SK-MEL-5 (cell line): ENCODE data around the genes KCNA4 and CCDC73.

DNA sequence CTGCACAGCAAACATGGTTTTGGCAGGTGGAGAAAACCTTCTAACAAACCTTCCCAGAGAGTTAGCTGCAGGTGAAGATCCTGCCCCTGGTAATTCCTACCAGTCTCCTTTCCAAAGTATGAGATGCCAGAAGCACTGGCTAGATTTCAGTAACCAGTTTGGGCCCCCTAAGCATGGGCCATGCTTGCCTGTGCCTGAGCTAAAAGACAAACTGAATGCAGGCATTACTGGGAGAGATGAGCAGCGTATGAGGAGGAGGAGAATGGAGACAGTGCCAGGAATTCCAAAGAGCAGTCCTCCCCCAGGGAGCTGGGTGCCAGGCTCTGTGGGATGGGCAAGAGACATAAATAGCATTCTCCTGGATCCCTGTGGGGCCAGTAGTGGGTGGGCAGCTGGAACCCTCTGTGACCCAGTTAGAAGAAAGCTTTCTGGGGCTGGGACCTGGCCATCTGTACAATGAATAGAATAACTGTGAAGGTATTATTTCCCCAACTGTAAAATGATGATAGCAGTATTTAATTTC is 235.6 kb downstream of the KCNA4 start:
RAMPAGE:
- cytosol, long total RNA: no peak
- long total RNA: no peak
- nucleus, long total RNA: no peak

DNA sequence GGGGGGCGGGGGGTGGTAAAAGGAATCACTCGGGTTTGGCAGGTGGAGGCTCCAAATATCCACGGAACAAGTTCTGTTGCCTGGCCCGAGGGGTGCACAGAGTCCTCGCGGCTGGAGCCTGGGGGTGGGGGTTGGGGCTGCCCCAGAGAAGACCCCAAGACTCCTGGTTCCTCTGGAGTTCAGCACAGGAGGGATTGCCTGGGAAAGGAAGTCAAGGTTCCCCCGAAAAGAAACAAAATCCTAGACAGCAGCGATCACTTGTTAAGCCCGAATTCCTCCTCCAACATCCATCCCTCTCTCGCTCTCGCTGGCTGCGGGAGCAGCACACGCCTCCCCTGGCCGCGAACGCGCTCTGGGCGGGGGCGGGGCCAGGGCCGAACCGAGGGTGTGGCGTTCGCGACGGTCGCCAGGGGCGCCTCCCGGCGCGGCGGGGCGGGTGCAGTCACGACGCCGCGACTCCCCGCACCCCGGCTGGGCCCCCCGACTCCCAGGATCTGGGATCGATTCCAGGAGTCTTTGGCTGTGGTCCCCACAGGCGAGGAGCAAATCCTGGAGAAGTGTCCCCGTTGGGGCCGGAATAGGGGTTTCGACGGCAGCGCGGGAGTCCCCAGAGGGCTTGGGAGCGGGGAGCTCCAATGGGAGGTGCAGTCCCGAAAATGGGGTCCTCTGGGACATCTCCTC is at the start of gene KCNA4:
Gene KCNA4 (minus strand): TSS at position 354 of the 681 bp plus-strand sequence.
RAMPAGE:
- cytosol, long total RNA: no peak
- long total RNA: no peak
- nucleus, long total RNA: no peak

DNA sequence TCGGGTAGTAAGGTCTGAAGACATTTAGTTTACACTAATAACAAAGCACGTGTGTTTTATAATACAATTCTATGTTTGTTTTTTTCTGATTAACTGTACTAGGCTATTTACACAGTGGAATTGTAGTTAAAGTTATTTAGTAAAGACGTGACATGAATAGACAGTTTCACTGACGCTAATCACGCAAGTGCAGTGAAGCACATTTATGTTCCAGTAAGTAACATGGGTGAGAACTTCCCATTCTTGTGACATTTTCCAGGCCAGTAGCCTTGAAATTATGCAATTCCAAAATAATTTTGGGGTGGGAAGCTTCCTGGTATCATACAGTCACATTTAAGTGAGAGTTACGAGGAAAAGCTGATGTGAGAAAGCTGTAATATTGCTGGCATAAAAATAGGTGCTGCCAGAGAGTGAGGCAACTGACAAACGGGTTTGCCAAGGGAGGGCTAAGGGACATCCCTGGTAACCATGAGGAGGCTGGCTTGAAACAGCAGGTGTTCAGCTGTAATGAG is 378.8 kb downstream of the DCDC1 start:
RAMPAGE:
- cytosol, long total RNA: no peak
- long total RNA: no peak
- nucleus, long total RNA: no peak

DNA sequence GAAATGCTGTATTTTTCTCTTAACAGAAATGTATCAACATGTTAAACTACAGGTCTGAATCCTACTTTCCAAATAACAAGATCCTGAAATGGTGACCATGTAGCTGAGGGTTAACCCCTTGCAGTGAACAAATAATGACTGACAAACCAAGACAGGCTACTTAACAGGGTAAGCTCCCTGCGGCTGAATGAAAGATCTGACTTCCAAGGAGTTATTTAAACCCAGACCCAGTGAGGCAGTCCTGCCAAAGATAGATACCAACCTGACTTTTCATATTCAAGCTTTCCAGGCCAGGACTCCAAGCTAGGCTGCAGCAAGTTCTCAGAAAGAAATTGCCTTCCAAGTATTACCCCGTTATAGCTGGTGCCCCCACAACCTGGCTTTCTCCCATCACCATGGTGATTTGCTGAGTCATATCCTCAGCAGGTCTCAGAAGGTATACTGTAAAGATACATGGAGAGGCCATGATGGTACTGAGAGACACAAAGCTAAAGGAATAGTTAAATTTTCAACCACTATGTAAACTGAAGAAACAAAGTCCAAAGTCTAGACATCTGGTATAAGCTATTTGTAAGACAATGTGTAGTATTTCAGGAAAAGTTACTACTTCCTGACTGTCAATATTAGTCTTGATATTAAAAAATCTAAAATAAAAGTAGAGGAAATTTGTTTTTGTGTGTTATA is 377.2 kb downstream of the DCDC1 start:
RAMPAGE:
- cytosol, long total RNA: no peak
- long total RNA: no peak
- nucleus, long total RNA: no peak

DNA sequence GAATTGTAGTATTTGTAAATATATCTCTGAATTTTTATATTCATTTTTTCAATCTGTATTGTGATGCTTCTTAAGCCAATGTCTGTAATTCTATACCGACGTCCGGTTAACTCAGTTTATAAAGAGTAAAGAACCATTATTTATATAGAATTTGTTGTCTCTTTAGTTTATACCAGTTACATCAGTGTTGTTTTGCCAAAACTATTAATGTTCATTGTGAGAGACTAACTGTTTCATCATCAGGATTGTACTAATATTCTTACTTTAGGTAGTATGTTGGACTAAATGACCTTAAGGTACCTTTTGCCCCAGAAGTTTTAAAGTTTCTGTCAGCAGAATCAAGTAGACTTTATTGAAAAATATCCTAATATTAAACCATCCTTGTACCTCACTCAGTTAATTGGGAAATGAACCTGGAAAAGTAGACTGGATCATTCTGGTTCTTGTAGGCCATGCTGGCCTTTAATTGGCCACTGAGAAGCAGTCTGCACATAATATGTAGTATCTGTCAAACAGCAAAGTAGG is 2.5 kb downstream of the DNAJC24 start:
RAMPAGE:
- cytosol, long total RNA: no peak
- long total RNA: no peak
- nucleus, long total RNA: no peak

GRCh38 chr11:31438948-31439801 is 69.5 kb downstream of the DNAJC24 start:
RAMPAGE:
- cytosol, long total RNA: no peak
- long total RNA: no peak
- nucleus, long total RNA: no peak

DNA sequence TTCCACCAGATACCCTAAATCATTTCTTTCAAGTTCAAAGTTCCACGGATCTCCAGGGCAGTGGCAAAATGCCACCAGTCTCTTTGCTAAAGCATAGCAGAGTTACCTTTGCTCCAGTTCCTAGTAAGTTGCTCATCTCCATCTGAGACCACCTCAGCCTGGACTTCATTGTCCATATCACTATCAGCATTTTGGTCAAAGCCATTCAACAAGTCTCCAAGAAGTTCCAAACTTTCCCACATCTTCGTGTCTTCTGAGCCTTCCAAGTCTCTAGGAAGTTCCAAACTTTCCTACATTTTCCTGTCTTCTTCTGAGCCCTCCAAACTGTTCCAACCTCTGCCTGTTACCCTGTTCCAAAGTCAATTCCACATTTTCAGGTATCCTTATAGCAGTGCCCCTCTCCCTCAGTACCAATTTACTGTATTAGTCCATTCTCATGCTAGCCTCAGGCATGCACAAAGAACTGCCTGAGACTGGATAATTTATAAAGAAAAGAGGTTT is 14.4 kb downstream of the IMMP1L start:
RAMPAGE:
- cytosol, long total RNA: no peak
- long total RNA: no peak
- nucleus, long total RNA: no peak

DNA sequence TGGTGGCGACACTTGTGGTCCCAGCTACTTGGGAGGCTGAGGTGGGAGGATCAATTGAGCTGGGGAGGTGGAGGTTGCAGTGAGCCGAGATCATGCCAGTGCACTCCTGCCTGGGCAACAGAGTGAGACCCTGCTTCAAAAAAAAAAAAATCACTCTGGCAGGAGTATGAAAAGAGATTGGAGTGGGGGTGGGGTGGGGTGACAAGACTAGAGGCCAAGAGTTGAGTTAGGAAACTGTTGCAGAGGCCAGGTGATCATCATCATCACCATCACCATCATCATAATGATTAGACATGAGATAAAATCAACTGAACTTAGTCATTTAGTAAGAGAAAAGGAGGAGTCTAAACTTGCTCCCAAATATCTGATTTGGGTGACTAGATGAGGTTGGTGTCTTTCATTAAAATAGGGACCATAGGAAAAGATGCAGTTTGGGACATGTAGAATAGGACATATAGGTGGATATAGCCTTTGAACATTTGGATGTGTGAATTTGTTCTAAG is 124.3 kb downstream of the PAX6 start:
RAMPAGE:
- cytosol, long total RNA: no peak
- long total RNA: no peak
- nucleus, long total RNA: no peak

DNA sequence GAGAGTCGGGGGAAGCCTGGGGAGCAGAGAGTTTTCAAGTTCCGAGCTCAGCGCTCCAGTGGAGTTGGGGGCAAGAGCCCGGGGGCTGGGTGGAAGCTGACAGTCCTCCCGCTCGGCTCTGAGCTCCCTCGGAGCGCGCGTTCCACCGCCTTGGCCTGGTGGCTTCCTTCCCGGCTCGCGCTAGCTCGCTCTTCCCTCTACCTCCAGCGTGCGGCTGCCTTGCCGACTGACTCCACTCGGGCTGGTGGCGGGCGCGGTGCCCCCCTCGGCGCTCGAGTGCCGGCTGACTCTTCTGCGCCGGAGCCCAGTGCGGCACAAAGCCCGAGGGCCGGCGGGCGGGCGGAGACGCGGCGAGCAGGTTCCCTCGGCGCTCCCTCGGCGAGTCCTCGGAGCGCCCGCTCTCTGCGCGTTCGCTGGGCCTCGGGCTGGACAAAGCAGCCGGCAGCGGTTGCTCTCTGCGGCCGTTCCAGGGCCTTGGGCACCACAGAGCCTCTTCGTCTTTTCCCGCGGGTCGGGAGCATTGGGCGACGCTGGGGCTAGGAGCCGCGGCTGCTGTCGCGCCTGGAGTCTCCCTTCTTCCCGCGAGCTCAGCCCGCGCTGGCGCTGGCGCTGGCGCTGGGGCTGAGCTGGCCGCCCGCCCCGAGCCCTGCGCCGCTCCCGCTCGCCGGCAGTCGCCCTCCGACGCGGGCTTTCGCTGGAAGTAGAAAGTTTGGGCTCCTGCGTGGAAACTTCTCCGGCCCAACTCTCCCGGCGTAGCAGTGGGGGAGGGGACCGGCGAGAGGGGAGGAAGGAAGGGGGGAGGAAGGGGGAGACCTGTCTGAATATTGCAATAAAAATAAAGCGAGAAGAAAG is 932 bp downstream of the PAX6 start:
RAMPAGE:
- cytosol, long total RNA: no peak
- long total RNA: no peak
- nucleus, long total RNA: no peak

DNA sequence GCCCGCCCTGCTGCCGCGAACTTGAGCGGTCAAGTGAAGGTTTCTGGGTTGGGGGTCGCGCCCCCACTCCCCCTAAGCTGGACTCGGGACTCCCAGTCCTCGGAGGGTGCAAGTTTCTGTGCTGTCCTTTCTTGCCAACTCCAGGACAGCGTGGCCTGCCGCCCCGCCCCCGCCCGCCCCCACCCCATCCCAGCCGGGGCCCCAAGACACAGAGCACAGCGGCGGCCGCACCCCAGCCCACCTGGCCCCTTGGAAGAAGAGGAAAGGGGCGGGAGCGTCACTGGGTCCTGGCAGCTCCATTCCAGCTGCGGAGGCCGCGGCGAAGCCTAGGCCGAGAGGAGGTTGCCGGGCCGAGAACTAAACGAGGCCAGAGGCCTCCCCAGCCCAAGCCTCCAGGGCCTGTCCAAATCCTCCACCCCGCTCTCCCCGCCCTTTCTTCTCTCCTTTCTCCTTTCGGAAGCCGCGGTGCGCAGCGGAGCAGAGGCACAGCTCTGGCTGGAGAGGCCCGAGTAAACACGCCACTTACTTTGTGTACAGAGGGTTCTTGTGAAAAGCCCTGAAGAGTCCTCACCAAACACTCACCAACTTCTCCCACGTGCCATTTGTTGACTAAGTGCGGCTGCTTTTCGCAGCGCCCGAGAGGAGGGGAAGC is 571 bp upstream of the PAX6 start:
RAMPAGE:
- cytosol, long total RNA: no peak
- long total RNA: no peak
- nucleus, long total RNA: no peak

DNA sequence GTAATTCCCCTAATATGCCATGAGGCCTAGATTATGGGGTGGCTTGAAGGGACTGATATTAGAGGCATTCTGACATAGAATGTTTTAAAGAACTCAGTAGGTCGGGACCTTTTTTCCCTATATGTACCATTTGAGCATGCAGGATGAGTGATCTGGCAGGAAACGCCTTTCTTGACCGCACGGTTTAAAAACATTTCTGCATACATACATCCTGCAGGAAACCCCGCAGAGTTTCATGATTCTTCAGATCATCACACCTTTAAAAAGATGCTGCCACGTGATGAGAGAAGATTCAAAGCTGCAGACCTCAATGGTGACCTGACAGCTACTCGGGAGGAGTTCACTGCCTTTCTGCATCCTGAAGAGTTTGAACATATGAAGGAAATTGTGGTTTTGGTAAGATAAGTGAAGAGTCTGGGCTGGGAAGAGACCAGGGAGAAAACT is 7.3 kb downstream of the RCN1 start:
RAMPAGE:
- cytosol, long total RNA: no peak
- long total RNA: no peak
- nucleus, long total RNA: no peak

DNA sequence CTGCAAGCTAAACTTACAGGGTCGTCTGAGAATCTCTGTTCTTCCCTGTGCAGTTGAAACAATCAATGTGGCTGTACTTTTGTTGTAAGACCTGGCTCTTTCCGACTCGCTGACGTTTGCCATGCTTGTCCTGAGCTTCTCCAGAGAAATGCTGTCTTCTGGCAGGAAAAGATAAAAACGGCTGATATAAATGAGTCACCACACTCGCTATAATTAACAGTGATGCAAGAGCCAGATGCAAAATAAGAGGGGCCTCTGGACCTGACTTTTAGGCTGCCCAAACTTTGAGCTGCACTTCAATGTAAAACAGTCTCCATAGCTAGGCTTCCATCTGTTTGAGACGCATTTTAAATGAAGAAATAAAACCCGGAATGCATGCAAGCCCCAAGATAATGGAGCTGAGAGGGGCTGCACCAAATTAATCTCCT is 48.5 kb downstream of the WT1 start:
RAMPAGE:
- cytosol, long total RNA: no peak
- long total RNA: no peak
- nucleus, long total RNA: no peak

DNA sequence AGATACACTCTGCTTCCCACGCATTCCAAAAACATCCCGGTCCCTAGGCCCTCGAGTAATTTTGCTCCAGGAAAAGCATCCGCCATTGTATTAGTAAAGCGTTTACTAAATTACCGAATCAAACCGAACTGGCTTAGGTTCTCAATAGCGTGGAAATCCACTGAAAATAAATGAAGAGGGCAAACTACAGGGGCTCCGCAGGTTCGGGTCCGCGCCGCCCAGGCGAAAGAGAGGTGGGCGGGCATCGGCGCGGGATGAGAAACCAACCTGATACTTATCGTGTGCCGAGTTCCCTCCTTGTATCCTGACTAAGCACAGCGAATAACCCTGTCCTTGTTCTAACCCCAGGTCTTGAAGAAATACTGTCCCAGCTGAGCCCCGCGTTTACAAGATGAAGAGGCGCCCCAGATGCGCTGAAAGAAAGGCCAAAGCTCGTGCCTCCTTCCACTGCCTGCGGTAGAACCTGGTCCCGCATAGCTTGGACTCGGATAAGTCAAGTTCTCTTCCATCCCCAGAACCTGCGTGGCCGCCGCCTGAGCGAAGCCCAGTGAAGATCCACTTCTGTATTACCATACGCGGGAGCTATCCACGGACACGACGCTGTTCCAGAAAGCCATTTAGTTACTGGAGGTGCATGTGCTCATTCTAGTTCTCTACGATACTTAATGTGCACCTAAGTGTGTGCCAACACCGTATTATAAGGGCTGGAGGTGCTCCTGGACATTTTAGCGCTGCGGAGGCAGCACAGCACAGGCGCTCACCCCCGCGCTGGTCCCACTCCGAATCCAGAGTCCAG is 1.6 kb downstream of the WT1 start:
RAMPAGE:
- cytosol, long total RNA: no peak
- long total RNA: no peak
- nucleus, long total RNA: no peak

DNA sequence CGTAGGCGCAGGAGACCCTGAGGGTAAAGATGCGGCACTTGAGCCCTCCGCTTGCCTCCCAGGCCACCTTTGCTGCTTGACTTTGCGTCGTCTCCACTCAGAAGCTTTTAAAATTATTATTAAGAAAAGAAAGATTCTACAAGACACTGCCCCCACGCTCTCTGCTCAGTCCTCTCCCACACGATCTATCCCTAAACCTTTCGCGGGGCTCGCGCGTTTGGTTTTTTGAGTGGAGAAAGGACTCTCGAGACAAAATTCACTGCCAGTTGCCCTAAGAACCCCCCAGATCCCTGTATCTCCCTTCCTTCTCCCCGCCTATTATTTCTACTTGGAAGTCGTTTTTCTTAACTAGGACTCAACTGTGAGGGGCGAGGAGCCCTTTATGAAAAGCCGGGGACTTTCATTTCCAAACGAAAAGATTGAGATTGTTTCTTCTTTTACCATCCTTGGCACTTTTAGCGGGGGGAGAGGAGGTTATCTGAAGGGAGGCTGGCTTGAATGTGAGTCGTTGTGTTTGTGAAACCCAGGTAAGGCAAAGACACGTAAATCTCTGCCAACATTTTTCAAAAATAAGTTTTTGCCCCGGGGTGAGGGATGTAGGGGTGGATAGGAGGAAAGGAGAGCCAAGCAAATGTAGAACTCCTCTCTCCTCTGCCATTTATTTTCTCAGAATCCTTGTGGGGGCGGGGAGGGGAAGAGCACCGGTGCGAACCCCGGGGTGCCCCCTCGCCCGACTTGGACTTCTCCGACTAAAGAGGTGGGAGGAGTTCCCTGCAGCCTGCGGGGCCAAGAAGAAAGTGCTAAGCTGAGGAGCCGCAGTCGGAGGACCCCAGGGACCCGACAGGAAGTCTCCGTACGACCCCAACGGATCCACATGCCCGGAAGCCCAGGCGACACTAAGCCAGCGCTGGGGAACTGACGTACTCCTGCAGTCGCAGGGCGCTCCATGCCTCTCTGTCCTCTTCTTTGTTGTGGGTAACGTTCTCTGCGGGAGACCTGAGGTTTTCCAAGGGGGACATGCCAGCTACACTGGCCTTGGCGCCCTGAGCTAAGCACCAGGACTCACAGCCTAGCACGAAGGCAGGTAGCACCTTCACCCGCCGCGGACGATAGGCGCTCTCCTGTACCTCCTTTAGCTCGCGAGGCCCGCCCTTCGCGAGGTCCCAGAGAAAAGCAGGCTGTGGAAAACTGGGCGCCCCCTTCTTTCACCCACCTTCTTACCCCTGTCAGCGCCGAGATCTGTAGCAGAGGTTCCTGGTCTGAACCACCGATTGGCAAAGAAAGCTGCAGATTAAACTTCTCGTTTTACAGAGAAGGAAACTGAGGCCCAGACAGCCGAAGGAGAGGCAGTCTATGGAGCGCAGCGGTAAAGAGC is 2.3 kb upstream of the WT1 start:
RAMPAGE:
- cytosol, long total RNA: no peak
- long total RNA: no peak
- nucleus, long total RNA: no peak

DNA sequence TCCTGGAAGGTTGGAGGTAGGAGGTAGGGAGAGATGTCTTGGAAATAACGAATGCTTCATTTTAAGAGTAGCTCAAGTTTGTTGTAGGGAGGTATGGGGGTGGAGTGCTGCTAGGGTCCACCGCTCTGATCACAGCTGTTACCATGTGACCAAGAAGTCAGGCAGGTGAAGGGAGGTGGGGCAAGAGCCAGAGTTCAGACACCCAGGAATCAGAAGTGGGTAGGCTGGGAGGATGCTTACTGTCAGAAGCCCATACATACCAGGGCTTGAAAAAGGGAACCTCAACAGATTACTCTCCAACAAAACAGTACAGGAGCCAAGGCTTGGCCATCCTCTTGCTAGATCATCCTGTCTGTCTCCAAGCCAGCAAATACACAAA is 30.8 kb upstream of the WT1 start:
RAMPAGE:
- cytosol, long total RNA: no peak
- long total RNA: no peak
- nucleus, long total RNA: no peak

DNA sequence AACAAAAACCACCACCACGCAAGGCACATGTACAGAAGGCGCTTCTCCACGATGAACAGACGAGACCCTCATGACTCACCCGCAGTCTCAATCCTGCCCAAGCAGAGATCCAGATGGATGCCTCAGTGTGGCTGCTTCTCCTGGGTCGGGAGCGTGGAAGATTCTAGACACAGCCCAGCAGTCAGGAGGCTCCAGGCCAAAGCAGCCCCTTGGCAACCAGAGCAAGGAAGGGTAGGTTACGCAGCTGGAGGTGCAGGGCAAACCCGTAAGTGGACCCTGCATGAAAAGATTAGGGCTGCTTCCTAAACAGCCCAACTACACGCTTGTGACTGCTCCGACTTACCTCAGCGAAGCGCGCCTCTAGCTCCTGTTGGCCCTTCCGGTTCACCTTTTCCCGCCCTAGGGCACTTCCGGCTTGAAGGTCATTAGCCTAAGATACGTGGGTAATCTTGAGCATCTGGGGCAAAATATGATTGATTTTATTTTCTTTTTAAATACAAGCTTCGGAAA is at the start of gene CCDC73:
Gene CCDC73 (minus strand): TSS at position 393 of the 510 bp plus-strand sequence.
RAMPAGE:
- cytosol, long total RNA: no peak
- long total RNA: no peak
- nucleus, long total RNA: no peak

DNA sequence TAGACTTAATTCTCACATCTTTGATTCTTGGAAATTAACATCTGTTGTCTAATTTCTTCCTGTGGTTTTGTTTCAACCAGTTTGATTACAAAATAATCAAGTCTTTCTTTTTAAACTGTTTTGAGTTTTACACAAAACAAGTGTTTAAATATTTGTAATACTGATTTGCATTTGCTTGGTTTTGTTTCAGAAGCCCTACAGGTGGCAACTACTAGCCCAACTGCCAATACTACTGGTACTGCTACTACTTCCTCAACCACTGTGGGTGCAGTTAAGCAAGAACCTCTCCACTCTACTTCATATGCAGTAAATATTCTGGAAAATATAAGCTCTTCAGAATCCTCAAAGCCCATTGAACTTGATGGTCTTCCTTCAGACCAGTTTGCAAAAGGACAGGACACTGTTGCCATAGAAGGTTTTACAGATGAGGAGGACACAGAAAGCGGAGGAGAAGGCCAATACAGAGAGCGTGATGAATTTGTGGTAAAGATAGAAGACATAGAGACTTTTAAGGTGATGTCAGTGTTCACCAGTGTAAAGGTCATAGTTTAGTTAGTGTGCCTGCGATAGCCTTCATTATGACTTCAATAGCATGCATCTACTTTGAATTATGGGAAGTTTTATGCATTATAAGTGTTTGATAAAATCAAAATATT is 61.2 kb downstream of the QSER1 start:
RAMPAGE:
- cytosol, long total RNA: no peak
- long total RNA: no peak
- nucleus, long total RNA: no peak

RAMPAGE:
- cytosol, long total RNA: no peak
- long total RNA: no peak
- nucleus, long total RNA: no peak
These were observed 36.1 kb downstream of the CSTF3 start for GRCh38 chr11:33124905-33125763.

DNA sequence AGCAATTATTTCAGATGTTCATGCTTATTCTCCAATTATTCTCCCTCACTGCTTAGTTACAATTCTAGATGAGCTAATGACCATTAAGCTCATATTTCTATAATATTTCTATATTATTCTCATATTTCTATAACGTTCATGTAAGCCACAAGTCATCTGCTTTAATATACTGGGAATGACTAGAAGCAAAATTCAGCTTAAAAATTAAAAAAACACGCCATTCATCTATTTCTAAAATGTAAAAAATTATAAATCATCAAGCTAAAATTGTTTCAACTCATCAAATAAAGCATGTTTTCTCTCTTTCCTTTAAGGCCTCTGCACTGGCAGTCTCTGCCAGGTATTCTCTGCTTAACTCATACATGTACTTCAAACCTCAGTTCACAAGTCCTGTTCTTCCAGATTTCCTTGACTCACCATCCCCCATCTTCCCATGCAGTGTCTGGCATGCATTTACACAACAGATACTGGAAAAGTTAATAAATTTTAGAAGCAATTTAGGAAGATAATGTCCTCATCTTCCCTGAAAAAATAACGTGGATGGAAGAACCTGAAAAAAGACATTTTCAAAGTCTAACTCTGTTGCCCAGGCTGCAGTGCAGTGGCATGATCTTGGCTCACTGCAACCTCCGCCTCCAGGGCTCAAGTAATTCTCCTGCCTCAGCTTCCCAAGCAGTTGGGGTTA is 32.6 kb downstream of the CSTF3 start:
RAMPAGE:
- cytosol, long total RNA: no peak
- long total RNA: no peak
- nucleus, long total RNA: no peak

DNA sequence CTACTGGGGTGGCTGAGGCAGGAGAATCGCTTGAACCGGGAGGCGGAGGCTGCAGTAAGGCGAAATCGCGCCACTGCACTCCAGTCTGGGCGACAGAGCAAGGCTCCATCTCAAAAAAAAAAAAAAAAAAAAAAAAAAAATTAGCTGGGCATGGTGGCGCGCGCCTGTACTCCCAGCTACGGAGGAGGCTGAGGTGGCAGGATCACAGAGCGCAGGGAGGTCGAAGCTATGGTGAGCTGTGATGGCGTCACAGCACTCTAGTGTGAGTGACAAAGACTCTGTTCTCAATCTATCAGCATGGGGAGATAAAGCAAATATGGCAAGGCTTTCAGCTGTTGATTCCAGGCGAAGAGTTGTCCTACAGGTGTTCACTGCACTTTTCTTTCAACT is 1.8 kb downstream of the CSTF3 start:
RAMPAGE:
- cytosol, long total RNA: no peak
- long total RNA: no peak
- nucleus, long total RNA: no peak